Camera-type eye (tissue), 1 donor: ENCODE data around the genes SYDE1, PGLYRP2, OR10H2 and HSH2D.

GRCh38 chr19:14412519-14413286 is 6.4 kb downstream of the DDX39A start:
- RAMPAGE, long total RNA, result no peak

DNA sequence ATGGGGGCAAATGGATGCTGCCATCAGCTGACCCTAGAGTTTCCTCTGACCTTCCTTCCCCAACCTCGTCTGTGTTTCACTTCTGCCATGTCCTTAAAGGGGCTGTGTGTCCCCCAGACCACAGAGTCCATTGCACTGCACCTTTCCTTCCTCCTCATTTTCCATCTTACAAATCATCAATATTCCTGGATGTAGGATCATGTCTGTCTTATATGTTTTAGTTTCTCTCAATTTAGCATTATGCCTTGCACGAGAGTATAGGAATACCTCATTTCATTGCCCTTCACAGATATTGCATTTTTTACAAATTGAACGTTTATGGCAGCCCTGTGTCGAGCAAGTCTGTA is 42.0 kb downstream of the ZNF333 start:
- RAMPAGE, long total RNA, result no peak

GRCh38 chr19:14763523-14764334 is 14.6 kb downstream of the ADGRE2 start:
- RAMPAGE, long total RNA, result no peak

DNA sequence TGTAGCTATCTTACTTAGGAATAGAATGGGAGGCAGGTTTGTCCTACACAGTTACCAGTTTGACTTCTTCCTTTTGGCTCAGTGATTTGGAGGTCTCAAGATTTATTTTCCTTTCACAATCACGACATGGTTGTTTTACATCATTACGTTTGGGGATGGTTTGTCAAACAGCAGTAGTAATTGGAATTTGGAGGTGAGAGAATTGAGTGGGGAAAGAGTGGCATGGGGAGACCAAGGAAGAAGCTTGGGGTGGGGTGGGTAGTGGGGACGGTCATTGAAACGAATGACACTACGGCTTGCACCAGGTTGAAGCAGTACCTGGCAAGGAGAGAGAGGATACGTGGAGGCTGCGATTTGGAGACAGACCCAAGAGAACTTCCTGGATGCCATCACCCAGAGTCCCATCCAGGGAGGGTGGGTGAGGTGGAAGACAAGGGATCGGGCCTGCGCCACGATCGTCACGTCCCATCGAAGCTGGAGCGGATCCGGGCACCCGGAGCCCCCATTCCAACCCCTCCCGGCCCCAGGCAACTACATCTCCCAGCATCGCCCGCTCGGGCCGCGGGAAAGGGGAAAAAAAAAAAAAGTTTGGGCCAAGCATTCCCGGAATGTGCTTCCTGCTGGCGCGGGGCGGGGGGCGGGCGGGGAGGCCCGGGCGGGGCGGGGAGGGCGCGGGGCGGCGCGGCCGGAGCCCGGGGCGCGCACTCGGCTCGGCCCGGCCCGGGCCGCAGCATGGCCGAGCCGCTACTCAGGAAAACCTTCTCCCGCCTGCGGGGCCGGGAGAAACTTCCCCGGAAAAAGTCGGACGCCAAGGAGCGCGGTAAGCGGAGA is at the start of gene SYDE1:
Gene SYDE1, plus strand, starts transcription at position 700 of the 831 bp plus-strand sequence.
- RAMPAGE, long total RNA, result no peak

DNA sequence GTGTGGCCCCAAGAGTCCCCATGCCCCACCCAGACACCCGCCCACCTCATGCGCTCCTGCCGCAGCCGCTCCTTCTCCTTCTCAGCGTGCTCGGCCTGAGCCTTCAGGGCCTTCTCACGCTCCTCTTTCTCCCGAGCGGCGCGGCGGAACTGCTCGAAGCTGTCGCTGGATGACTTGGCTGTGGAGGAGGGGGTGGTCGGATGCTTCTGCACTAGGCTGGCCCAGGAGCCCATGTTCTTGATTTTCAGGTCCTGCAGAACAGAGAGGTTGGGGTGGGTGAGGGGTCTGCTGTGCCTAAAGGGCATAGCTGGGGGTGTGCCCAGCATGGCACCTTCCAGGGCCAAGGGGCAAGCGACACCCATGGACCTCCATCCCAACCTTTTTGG is 6.8 kb upstream of the EPHX3 start:
- RAMPAGE, long total RNA, result no peak

DNA sequence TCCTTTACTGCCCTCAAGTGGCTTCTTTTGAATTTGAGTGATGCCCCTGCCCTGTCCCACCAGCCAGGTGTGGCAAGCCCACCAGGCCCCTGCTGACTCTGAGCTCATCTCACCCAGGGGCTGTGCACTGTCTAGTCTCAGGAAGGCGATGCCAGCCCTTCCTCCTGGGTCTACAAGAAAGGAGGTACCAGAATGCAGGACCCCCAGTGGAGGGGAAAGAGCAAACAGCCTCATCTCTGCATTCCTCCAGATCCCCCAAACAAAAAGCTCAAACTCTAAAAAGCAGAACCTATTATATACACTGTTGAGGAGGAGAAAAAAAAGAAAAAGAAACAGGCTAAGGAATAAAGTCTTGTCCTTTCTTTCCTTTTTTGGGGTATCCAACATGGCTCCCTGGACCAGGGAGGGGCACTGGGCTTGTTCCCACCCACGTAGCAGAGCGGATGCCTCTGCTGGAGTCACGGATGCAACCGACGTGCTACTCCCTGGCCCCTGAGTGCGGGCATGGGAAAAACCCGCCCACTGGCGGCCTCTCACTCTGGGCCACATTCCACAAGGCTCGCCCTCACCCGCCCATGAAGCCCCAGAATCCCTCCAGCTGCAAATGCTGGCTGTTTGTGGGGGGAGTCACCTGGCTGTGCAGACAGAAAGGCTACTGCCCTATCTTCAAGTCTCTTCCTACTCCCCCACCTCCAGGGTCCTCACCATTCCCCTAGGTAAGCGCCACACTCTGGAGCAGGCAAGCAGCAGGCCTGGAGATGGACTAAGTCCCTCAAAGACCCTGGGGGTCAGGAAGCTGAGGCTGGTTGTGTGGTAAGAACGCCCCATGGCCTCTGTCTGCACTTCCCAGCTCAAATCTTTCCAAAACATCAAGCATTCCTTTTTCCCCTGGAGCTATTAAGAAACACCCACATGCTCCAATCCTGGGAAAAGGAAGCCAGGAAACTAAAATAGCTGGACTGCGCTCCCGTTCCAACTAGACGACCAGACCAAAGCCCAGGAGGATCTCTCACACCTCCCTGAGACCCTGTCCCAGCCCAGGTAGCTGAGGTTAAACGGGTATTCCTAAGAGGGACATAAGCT is 17.7 kb upstream of the EPHX3 start:
- RAMPAGE, long total RNA, result no peak

GRCh38 chr19:15288461-15289032 is 43.8 kb downstream of the BRD4 start:
- RAMPAGE, long total RNA, result no peak

DNA sequence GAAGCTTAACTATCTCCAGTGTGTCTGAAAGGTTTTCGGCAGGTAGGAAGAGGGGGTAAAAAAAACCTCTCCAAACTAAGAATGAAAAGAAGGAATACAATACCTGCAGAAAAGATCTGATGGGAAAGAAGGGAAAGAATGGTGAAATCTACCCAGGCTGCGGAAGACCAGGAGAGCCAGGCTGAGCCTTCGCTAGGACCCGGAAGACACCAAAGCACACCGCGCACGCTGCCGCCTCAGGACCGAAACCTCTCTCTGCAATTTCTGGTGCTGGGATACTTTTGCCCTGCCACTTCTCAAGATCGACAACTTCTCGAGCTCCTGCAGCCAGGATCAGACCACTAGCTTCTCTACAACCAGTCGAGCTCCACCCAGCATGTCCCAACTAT is 1.2 kb downstream of the AKAP8 start:
- RAMPAGE, long total RNA, result no peak

DNA sequence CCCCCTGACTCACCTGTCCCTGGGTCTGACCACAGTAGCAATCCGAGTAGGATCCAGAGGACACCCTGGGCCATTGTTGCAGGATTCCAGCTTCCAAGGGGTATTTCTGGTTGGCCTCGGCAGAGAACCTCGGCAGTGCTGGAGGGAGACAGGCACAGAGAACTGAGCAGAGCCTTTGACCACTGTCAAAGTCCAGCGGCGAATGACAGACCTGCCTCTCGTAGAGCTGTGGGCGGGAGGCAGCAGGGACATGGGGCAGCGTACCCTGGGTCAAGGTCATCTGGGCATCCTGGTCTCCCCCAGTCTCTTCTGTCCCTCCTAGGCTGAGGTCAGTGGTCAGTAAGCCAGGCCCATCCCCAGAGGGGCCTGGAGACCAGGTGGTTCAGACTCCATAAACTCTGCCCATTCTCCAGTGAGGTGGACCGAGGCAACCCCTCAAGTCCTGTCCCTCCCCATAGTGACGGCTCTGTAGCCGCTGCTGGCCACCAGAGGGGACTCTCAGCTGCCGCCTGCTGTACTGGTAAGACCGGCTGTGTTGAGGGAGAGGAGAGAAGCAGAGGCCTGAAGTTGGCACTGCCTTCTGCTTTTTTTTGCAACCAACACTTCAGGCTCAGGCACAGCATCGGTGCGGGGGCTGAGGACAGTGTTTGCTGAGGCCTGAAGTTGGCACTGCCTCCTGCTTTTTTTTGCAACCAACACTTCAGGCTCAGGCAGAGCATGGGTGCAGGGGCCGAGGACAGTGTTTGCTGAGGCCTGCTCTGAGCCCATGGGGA is at the start of gene PGLYRP2:
Gene PGLYRP2, minus strand, starts transcription at position 204 of the 773 bp plus-strand sequence.
- RAMPAGE, long total RNA, result no peak

- RAMPAGE, long total RNA, result no peak
Observed at GRCh38 chr19:15499042-15499463, 9.3 kb upstream of the CYP4F22 start.

- RAMPAGE, long total RNA, result no peak
Observed at GRCh38 chr19:15563325-15563861, 51.6 kb upstream of the CYP4F8 start.

- RAMPAGE, long total RNA, result no peak
Observed at GRCh38 chr19:15622835-15623262, 7.8 kb downstream of the CYP4F8 start.

GRCh38 chr19:15696788-15697324 is 24.0 kb downstream of the CYP4F12 start:
- RAMPAGE, long total RNA, result no peak

- RAMPAGE, long total RNA, result no peak
Observed at GRCh38 chr19:15727815-15728081, at the start of gene OR10H2. TSS of gene OR10H2 (plus strand) at chr19:15728024.

DNA sequence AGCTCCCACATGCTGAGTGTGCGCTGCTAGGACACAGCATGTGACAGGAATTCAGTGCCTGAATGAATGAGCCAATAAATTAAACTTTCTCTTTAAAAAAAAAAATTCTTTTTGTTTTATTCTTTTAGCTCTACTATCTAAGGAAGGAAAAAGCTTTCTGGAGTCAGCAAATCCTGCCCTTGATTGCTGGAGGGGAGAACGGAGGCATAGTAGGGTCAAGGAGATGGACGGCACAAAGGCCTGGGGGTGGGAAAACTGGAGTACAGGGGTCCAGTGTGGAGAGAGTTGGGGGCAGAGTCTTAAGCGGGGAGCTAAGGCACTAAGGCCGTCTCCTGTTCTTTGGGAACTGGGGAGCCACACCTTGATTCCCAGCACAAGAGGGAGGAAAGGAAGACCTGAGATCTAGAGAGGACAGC is 10.1 kb upstream of the TPM4 start:
- RAMPAGE, long total RNA, result no peak

GRCh38 chr19:16078461-16079209 is 2.3 kb downstream of the TPM4 start:
- RAMPAGE, long total RNA, result no peak

DNA sequence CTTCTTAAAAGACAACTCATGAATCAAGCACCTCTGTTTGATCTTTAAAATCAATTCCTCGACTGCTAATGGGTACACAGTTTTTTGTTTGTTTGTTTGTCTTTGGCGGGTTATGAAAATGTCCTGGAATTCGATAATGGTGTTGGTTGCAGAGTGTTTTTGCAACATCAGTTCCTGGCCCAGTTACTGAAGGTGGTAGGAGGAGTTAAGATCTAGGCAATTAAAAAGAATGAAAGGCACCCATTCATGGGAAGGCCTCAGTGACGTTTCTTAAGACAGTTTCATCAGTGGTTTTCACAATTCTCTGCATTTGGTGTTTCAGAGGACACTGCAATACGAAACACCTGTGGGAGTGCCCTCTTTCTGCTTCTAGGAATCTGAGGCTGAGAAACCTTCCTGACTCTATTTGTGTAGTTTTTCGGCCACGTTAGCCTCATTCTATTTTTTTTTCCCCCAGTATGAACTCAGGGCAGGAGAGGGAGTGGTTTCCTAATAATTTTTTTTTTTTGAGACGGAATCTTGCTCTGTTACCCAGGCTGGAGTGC is 3.0 kb downstream of the TPM4 start:
- RAMPAGE, long total RNA, result no peak

DNA sequence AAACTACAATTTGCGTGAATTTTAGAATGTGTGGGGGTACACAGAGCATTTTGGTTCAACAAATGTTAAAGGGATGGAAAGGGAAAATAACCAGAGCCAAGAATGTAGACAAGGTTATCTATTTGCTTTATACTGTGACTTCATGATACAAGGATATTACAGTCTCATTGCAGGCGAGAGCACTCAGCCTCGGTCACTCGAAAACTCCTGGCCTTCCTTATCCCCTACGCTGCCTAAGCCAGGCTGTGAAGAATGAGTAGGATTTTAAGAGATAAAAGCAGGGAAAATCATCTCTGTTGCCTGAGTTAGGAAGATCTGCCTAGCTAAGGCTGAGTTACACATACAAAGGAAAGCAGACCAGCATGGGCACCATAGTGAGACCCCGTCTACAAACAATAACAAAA is 8.7 kb upstream of the RAB8A start:
- RAMPAGE, long total RNA, result no peak

GRCh38 chr19:16139507-16140402 is 3.7 kb upstream of the HSH2D start:
- RAMPAGE, long total RNA, result no peak

GRCh38 chr19:16143334-16144072 is at the start of gene HSH2D:
TSS of gene HSH2D (plus strand) at chr19:16143685.
- RAMPAGE, long total RNA, result no peak